Metastatic Liver Carcinoma in the Adrenal Gland (tissue), 2 donors: ENCODE measurements around the gene SQSTM1.

DNA sequence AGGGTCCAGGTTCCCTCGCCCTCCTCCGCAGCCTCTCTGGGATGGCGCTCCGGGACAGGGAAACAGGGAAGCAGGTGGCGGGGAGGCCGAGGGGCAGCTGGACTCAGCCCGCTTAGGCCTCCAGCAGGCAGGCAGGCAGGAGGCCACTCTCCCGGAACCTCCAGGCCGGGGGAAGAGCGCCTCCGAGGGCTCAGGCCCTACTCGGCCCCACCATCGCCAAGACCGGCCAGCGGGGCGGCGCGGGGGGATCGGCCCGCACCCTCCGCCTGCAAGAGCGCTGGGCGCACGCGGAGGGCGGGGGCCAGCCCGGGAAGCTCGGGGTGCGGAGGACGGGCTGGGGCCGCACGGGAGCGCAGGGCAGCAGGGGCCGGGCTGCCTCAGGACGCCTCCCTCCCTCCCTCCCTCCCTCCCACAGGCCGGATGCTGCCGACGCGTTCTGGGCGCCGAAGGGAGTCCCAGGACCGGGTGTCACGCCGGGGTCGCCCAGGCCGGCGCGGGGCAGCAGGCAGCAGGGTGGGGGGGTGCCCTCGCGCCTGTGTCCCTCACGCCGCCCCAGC lies 996 bp downstream of the MGAT4B start:
- PRO-cap, 2 experiments = no peak in any of the 2 experiments

DNA sequence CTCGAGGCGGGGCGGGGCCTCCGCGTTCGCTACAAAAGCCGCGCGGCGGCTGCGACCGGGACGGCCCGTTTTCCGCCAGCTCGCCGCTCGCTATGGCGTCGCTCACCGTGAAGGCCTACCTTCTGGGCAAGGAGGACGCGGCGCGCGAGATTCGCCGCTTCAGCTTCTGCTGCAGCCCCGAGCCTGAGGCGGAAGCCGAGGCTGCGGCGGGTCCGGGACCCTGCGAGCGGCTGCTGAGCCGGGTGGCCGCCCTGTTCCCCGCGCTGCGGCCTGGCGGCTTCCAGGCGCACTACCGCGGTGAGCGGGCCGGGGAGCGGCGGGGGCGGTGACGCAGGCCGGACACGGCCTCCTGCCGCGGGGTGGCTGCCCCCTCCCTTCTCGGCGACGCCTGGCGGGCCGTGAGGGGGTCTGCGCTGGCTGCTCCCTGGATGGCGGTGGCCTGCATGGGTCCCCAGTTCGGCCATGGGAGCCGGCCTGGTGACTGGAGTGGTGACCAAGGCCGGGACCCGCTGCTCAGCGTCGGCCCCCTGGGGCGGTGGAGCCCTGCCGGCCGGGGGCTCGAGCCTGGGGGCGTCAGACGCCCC lies at the start of gene SQSTM1:
SQSTM1 (plus strand) TSS at position 61 of the 584 bp plus-strand sequence.
- PRO-cap, 2 experiments = peak in 2 of 2 experiments; most common plus-strand start position 61 of the sequence (in 2)

- PRO-cap, 2 experiments = no peak in any of the 2 experiments
Observed at GRCh38 chr5:179974182-179974715, 66.6 kb upstream of the TBC1D9B start.

DNA sequence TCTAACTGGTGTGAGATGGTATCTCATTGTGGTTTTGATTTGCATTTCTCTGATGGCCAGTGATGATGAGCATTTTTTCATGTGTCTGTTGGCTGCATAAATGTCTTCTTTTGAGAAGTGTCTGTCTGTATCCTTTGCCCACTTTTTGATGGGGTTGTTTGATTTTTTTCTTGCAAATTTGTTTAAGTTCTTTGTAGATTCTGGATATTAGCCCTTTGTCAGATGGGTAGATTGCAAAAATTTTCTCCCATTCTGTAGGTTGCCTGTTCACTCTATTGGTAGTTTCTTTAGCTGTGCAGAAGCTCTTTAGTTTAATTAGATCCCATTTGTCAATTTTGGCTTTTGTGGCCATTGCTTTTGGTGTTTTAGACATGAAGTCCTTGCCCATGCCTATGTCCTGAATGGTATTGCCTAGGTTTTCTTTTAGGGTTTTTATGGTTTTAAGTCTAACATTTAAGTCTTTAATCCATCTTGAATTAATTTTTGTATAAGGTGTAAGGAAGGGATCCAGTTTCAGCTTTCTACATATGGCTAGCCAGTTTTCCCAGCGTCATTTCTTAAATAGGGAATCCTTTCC lies 78.1 kb downstream of the RNF130 start:
- PRO-cap, 2 experiments = no peak in any of the 2 experiments

DNA sequence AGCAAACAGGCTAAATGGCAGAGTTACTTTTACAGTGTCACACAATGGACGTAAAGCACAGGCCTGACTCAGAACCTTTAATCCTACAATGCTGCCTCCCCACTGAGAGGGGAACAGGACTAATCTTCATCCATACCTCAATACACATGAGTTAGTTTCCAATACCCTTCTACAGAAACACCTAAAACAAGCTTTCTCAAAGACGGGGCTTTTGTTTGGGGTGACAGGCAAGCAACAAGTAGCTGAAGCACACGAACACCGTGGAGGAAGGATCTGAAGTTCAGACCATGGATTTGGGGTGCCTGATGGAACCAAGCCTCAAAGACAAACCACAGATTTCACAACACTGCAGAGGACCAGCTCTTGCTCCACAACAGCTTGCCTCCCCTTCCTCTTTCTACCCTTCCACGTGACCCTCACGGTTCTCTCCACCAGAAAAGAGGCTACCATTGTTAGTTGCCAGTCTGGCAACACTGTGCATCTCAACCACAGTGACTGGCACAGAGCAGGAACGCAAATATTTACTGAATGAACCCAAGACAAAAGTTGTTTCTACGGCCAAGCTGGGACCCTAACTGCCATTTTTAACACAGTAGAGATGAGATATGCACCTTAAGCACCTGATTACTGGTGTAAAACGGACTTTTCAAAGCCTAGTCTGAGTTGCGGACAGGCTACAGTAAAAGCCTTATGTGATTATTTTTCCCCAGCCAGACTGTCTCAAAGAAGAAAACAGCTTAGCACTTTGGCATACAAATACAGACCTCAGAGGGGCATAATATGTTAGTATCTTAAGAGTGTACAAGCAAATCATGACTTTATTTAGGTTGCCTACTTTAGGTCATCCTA lies 1.6 kb downstream of the RNF130 start:
- PRO-cap, 2 experiments = no peak in any of the 2 experiments

- PRO-cap, 2 experiments = no peak in any of the 2 experiments
Observed at GRCh38 chr5:180080589-180081372, 9.2 kb upstream of the RNF130 start.

GRCh38 chr5:180083015-180083846 lies 11.7 kb upstream of the RNF130 start:
- PRO-cap, 2 experiments = no peak in any of the 2 experiments

GRCh38 chr5:180240678-180241470 lies 31.9 kb upstream of the RASGEF1C start:
- PRO-cap, 2 experiments = no peak in any of the 2 experiments

DNA sequence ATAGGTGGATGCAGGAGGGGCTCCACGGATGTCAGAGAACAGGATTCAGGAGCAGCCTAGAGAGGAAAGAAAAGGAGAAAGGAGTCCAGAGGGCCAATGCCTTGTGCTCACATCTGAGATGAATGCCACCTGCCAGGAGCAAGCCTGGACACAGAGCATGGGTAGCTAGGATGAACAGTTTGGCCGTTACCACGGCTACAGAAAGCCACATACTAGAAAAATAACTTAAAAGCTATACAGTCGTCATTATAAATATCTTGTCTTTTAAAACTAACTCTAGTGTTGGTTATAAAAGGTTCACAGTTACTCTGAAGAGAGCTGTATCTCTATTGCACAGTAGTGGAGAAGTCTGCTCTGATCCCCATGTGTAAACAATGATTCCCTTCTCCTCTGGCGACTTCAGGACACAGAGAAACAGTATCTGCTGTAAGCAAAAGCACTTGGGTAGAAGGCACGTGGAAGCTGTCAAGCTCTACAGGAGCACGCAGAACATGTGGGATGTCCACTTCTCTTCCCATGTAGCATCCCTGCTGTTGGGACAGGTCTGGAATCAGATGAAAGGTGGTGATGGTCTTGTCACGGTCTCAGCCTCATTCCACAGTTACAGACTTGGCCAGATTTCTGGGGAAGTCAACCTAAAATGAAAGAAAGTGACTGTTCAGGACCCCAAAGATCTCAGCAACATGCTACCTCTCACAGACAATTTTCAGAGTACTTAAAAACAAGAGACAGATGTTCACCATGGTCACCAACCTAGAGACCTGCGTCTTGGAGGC lies 9.3 kb upstream of the MAPK9 start:
- PRO-cap, 2 experiments = no peak in any of the 2 experiments

DNA sequence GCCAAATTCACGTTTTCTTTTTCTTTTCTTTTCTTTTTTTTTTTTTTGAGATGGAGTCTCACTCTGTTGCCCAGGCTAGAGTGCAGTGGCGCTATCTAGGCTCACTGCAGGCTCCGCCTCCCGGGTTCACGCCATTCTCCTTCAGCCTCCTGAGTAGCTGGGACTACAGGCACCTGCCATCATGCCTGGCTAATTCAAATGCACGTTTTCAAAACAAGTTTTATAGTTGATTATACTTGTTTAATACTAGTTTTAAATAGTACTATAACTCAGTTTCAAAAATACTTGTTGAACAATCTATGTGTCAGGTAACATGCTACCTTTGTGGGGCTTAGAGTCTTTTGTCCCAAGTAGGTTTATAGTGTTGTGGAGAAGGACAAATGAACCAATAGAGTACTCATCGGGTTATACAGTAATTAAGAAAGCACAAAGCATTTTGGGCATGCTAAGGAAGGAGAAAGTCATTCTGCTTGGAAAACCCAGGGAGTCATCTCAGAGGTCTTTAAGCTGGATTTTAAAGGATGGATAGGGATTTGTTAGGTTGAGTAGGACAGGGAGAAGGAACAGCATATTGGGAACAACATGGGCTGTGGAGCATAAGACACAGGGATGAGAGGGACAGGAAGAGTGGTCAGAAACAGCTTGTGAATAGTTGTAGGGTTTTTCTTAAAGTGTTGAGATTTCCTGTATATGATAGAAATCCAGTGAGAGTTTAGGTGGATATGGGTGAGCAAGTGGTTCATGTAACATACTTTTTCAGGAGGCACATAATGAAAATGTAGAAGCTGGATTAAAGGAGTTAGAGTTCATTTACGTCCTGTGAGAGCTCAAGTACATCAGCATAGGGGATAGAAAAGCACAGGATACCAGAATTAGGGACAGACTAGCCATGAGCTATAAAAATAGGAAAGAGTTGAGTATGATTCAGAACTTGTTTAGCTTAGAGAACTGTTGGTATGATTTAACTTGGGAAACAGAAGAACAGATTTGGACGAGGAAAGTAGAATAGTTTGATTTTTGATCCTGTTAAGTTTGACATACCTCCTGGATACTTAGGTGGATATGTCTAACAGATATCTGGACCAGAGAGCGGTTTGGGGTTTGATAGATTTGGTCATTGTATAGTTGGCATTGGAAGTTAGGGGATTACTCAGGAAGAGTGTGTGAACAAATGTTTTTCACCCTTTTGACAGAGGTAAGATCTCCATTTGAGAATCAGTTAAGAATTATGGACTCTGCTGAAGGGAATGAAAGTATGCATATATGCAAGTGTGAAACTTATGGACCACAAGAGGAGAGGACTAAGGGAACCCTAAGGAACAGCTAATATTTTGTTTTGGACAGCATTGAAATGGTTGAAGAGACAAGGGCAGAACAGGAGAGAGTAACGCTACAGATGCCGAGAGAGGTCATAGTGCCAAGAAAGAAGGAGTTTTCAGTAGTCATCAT lies 6.8 kb downstream of the CNOT6 start:
- PRO-cap, 2 experiments = no peak in any of the 2 experiments

GRCh38 chr5:180645039-180645970 lies 4.1 kb downstream of the FLT4 start:
- PRO-cap, 2 experiments = no peak in any of the 2 experiments

DNA sequence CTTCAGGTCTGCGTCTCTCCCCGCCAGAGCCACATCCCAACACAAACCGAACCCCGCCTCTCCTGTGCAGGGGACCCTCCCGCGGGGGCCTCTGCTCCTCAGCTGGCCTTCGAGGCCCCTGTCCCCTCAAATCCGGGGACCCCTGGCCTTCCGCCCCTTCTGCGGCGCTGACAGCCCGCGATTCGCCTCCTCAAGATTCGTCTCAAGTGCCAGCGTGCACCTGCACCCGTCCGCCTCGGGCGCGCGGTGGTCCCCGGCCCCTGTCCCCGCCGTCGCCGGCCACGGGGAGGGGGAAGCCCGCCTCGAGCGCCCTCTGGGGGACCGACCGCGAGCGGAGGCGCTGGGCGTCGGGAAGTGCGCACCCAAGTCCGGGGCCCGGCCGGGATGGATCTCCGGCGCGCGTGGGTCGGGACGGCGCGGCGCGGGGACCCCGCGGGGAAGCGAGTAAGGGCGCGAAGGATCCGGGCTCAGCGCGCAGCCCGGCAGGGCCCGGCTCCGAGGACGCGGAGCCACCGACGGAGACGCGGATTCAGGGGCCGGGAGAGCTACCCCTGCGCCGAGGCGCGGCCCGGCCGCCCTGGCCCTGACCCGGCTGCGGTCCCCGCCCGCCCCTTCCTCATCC lies 592 bp downstream of the FLT4 start:
- PRO-cap, 2 experiments = no peak in any of the 2 experiments

DNA sequence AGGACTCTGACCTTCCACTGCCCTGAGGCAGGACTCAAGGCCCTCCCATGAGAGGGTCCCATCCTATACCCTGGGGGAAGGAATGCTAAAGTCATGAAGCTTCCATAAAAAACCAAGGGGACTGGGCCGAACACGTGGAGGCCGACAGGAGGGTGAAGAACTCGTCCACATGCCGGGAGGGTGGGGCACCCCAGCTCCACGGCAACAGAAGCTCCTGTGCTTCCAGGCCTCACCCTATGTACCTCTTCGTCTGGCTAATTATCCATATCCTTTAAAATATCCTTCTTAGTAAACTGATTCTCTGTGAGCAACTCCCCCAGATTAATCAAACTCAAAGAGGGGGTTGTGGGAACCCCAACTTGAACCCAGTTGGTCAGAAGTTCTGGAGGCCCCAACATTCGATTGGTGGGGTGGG lies 19.2 kb downstream of the MGAT1 start:
- PRO-cap, 2 experiments = no peak in any of the 2 experiments

GRCh38 chr5:180814081-180814775 lies 11.6 kb upstream of the MGAT1 start:
- PRO-cap, 2 experiments = no peak in any of the 2 experiments

DNA sequence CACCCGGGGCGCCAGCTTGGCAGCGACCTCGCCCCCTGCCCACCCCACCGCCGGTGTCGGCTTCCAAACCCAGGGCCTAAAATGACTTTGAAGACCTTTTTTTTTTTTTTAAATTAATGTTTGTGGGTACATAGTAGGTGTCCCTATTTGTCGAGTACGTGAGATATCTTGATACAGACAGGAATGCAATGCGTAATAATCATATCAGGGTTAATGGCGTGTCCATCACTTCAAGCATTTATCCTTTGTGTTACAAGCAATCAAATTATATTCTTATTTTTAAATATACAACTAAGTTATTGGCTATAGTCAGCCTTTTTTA lies 689 bp upstream of the ZFP62 start:
- PRO-cap, 2 experiments = no peak in any of the 2 experiments

GRCh38 chr5:180908438-180908676 lies 9.4 kb downstream of the BTNL8 start:
- PRO-cap, 2 experiments = no peak in any of the 2 experiments

GRCh38 chr5:181044519-181044719 lies 4.4 kb downstream of the BTNL9 start:
- PRO-cap, 2 experiments = no peak in any of the 2 experiments

- PRO-cap, 2 experiments = no peak in any of the 2 experiments
Observed at GRCh38 chr5:181046179-181047214, 6.4 kb downstream of the BTNL9 start.

- PRO-cap, 2 experiments = no peak in any of the 2 experiments
Observed at GRCh38 chr5:181169059-181169864, 21.9 kb downstream of the OR2V2 start.

GRCh38 chr5:181188775-181189542 lies 16.0 kb downstream of the TRIM7 start:
- PRO-cap, 2 experiments = no peak in any of the 2 experiments